ENCODE measurements around a stretch of chr7.

GRCh38 chr7:151147176-151148246 lies 20.0 kb downstream of the GBX1 start:
- PRO-cap, result no peak
CAGE:
- cytosol, long polyA minus RNA, result no peak
- cytosol, long polyA plus RNA, result no peak
- long polyA plus RNA, result no peak
- nucleus, long polyA minus RNA, result no peak
- nucleus, long polyA plus RNA, result no peak

DNA sequence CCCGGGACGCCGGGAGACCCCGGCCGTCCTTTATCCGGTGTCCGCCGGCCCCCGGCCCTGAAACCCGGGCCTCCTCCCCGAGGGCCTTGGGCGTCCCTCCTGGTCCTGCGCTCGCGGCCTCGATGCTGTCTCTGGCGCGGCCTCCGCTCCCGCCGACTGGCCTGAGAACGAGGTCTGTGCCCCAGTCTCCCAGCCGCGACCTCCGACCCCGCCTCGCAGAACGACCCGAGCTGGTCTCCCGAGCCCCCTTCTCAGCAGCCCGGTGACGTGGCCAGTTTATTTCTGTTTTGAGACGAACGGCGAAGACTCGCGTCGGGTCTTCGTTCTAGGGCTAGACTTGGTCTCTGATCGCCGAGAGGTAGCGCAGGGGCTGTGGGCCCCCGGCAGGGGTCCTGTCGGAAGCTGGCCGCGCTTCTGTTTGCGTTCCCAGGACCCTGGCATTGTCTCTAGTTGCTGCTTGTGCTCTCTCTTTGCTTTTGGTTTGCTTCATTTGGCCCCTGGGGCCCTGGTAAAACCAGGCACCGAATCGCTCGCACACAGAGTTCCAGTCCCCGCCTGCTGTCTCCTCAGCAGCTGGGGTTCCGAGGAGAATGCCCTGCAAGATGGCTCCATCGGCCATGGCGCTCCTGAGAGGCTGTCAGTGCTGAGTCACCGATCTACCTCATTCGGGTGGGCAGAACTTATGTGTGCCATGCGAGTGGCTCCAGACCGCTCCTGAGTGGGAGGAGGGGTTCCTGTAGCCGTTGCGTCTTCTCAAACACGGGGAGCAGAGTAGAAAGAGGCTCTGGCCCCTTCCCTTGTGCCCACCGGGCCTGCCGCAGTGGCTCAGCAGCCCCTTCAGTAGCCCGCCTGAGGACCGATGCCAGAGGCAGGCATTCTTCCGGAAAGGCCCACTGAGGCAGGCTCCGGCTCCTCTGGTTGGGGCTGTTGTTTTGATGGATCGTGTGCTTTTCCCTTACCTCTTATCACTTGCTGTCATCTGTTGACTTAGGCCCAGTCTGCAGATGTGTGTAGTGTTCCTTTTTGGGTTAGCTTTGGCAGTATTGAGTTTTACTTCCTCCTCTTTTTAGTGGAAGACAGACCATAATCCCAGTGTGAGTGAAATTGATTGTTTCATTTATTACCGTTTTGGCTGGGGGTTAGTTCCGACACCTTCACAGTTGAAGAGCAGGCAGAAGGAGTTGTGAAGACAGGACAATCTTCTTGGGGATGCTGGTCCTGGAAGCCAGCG lies 775 bp downstream of the CHPF2 start:
- PRO-cap, result bidirectional peak, plus-strand start at position 718 of the sequence, minus-strand start at position 592 of the sequence; unidirectional peak, minus-strand start at position 814 of the sequence
CAGE:
- cytosol, long polyA minus RNA, result no peak
- cytosol, long polyA plus RNA, result no peak
- long polyA plus RNA, result start-site peak on the minus strand centred at position 641 of the sequence, 26 bp wide, 10 and 7 reads in 2 replicates
- nucleus, long polyA minus RNA, result start-site peak on the minus strand centred at position 631 of the sequence, 13 bp wide, 19 reads
- nucleus, long polyA plus RNA, result start-site peak on the minus strand centred at position 632 of the sequence, 10 bp wide, 7 and 10 reads in 2 replicates

DNA sequence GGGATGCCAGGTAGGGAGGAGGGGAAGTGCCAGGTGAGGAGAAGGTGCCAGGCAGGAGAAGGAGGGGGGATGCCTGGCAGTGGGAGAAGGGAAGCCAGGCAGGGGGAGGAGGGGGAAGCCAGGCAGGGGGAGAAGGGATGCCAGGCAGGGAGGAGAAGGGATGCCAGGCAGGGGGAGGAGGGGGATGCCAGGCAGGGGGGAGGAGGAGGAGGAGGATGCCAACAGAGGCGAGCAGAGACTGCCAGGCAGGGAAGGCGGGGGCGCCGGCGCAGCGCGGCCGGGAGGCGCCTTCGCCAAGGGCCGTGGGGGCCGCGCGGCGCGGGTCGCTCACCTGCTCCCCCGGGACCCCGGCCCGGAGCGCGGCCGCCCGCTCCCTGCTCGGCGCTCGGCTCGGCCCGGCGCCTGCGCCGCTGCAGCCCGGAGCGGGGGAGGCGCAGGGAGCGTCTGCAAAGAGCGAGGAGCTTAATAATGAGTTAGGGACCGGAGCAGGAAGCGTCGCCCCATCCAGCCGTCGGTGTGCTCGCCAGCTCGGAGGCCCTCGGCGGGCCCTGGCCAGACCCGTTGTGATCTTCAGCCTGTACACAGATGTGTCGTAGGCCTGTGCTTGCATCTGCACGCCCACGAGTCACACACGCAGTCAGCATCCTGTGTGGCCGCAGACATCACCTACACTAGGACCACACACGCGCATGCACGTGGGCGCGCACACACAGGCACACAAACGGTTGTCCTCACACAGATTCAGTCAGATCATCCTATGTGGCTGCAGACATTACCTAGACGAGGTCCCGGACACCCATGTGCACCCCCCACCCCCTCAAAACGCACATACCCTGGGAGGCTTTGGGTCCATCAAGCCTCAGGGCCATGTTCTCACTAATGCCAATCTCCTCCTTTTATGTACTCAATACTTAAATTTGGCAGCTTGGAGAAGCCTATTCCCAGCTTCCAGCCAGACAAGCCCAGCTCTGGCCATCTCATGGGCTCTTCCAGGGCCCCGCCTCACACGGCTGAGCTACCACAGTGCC lies 28.6 kb upstream of the SMARCD3 start:
- PRO-cap, result unidirectional peak, minus-strand start at position 404 of the sequence
CAGE:
- cytosol, long polyA minus RNA, result no peak
- cytosol, long polyA plus RNA, result no peak
- long polyA plus RNA, result no peak
- nucleus, long polyA minus RNA, result no peak
- nucleus, long polyA plus RNA, result no peak

GRCh38 chr7:151304912-151305278 lies 36.7 kb upstream of the NUB1 start:
- PRO-cap, result no peak
CAGE:
- cytosol, long polyA minus RNA, result no peak
- cytosol, long polyA plus RNA, result no peak
- long polyA plus RNA, result no peak
- nucleus, long polyA minus RNA, result no peak
- nucleus, long polyA plus RNA, result no peak

DNA sequence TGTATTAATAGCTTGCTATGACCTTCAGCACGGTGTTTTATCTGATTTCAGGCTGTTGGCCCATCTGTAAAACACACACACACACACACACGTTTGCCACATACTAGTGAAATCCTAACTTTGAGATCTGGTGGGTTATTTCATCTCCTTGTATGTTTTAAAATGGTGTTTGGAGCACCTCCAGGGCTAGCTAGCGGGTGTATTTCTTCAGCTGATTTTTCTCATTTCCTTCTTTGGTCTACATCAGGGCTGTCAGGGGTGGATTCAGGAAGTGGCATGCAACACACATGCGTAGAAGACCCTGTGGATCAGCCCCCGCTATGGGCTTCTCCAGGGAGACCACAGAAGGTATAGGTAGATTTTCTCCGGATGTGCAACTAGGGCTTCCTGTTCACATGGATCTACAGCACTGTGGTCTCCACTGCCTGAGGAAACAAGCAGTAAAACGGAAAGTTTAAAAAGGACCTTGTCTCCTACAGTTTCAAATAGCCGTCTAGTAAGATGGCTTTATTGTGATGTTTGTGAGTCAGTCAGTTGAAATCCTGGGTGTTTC lies 10.3 kb downstream of the NUB1 start:
- PRO-cap, result no peak
CAGE:
- cytosol, long polyA minus RNA, result no peak
- cytosol, long polyA plus RNA, result no peak
- long polyA plus RNA, result no peak
- nucleus, long polyA minus RNA, result no peak
- nucleus, long polyA plus RNA, result no peak

DNA sequence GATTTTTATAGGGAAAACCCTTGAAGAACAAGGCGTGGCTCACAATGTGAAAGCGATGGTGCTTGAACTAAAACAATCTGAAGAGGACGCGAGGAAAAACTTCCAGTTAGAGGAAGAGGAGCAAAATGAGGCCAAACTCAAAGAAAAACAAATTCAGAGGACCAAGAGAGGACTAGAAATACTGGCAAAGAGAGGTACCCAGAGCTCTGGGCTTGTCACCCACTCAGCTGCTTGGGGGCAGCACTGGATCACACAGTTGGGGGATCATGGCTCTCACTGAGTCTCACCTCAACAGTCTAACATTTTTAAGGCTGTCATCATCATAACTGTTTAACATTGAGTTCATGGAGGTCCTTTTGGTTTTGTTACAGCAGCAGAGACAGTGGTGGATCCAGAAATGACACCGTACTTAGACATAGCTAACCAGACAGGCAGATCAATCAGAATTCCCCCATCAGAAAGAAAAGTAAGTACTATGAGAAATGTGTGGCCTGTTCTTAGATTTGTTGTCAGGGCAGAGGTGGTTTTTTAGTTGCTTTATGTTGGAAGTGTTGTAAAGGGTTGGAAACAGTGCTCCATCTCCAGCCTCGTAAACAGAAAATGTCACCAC lies 14.2 kb downstream of the NUB1 start:
- PRO-cap, result no peak
CAGE:
- cytosol, long polyA minus RNA, result no peak
- cytosol, long polyA plus RNA, result no peak
- long polyA plus RNA, result no peak
- nucleus, long polyA minus RNA, result no peak
- nucleus, long polyA plus RNA, result no peak

DNA sequence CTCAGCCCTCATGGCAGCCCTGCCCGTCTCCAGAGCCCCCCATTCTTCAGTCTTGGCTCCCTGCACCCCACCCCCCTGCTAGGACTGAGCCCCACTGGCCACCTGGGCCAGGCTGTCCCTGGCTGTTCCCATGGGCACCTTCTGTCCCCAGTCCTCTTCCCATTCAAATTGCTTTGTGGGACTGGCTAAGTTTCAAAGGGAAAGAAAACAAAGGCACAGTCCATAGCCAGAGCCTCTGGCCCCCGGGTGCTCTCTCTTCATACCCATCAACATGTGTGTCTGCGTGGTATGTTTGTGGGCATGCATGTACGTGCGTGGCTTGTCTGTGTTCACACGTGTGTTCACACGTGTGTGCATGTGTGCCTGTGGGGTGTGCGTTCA lies 17.0 kb downstream of the WDR86 start:
- PRO-cap, result no peak
CAGE:
- cytosol, long polyA minus RNA, result no peak
- cytosol, long polyA plus RNA, result no peak
- long polyA plus RNA, result no peak
- nucleus, long polyA minus RNA, result no peak
- nucleus, long polyA plus RNA, result no peak

- PRO-cap, result unidirectional peak, minus-strand start at chr7:151448795
CAGE:
- cytosol, long polyA minus RNA, result no peak
- cytosol, long polyA plus RNA, result no peak
- long polyA plus RNA, result no peak
- nucleus, long polyA minus RNA, result no peak
- nucleus, long polyA plus RNA, result no peak
Observed at GRCh38 chr7:151448120-151448924, 8.4 kb upstream of the CRYGN start.

- PRO-cap, result no peak
CAGE:
- cytosol, long polyA minus RNA, result no peak
- cytosol, long polyA plus RNA, result no peak
- long polyA plus RNA, result no peak
- nucleus, long polyA minus RNA, result no peak
- nucleus, long polyA plus RNA, result no peak
Observed at GRCh38 chr7:151494470-151494925, 25.2 kb downstream of the RHEB start.

- PRO-cap, result no peak
CAGE:
- cytosol, long polyA minus RNA, result no peak
- cytosol, long polyA plus RNA, result no peak
- long polyA plus RNA, result no peak
- nucleus, long polyA minus RNA, result no peak
- nucleus, long polyA plus RNA, result no peak
Observed at GRCh38 chr7:151517593-151517999, 2.1 kb downstream of the RHEB start.

GRCh38 chr7:151518000-151518731 lies 1.5 kb downstream of the RHEB start:
- PRO-cap, result unidirectional peak, plus-strand start at chr7:151518314
CAGE:
- cytosol, long polyA minus RNA, result no peak
- cytosol, long polyA plus RNA, result no peak
- long polyA plus RNA, result no peak
- nucleus, long polyA minus RNA, result no peak
- nucleus, long polyA plus RNA, result no peak

DNA sequence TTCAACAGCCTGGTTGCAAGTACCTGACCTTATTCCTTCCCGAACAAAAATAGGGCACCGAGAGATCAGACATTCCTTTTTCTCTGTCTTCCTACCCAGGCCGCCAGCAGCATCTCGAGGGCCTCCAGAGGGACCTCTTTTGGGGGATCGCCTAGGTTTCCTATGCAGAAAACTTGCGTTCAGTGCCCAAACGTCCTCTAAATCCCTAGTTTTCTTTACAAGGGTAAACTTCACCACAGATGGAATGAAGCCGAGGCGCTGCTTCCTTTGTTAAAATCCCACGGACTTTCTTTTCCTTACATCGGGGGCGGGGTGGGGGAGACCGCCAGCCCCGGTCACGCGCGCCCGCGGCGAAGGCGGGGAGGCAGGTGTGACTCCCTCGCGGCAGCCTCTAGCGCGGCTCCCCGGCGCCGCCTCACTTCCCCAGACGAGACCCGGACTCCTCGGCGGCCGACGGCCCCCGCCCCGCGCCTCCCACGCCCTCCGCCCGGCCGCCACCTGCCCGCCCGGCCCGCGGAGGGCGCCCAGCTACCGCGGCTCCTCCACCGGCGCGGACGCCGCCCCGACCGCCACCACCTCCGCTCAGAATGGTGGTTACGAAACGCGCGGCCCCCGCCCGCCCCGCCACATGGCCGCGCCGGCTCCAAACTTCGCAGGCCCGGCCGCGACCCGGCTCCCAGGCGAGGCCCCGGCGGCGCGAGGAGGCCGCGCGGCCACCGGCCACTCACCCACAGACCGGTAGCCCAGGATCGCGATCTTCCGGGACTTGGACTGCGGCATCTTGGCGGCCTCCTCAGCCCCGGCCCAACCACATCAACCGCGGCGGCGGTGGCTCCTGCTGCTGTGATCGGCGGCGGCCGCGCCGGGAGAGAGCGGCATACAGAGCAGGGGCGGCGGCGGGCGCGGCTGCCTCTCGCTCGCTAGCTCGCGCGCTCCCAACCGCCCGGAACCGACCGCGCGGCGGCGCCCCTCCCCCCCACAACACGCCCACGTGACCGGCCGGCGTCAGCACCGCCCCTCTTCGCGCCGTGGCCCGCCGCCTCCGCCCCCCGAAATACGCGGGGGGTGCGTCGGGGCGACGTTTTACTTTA lies 618 bp downstream of the RHEB start:
- PRO-cap, result bidirectional peak, plus-strand start at position 426 of the sequence, minus-strand start at position 589 of the sequence; unidirectional peak, minus-strand start at position 845 of the sequence; unidirectional peak, minus-strand start at position 983 of the sequence
CAGE:
- cytosol, long polyA minus RNA, result no peak
- cytosol, long polyA plus RNA, result no peak
- long polyA plus RNA, result no peak
- nucleus, long polyA minus RNA, result no peak
- nucleus, long polyA plus RNA, result no peak

- PRO-cap, result no peak
CAGE:
- cytosol, long polyA minus RNA, result no peak
- cytosol, long polyA plus RNA, result no peak
- long polyA plus RNA, result no peak
- nucleus, long polyA minus RNA, result no peak
- nucleus, long polyA plus RNA, result no peak
Observed at GRCh38 chr7:151560199-151560669, 40.5 kb upstream of the RHEB start.

GRCh38 chr7:151603268-151603794 lies 83.6 kb upstream of the RHEB start:
- PRO-cap, result no peak
CAGE:
- cytosol, long polyA minus RNA, result no peak
- cytosol, long polyA plus RNA, result no peak
- long polyA plus RNA, result no peak
- nucleus, long polyA minus RNA, result no peak
- nucleus, long polyA plus RNA, result no peak

- PRO-cap, result bidirectional peak, plus-strand start at chr7:151632428, minus-strand start at chr7:151632205
CAGE:
- cytosol, long polyA minus RNA, result no peak
- cytosol, long polyA plus RNA, result start-site peak on the minus strand at chr7:151632091-151632102, 22 and 24 reads in 2 replicates; start-site peak on the minus strand at chr7:151632170-151632228, 161 and 206 reads in 2 replicates
- long polyA plus RNA, result start-site peak on the minus strand at chr7:151632088-151632261, 585 and 275 reads in 2 replicates
- nucleus, long polyA minus RNA, result no peak
- nucleus, long polyA plus RNA, result start-site peak on the minus strand at chr7:151632085-151632100, 28 and 29 reads in 2 replicates; start-site peak on the minus strand at chr7:151632170-151632247, 140 and 176 reads in 2 replicates
Observed at GRCh38 chr7:151632054-151632689, 112.5 kb upstream of the RHEB start.

GRCh38 chr7:151669110-151670119 lies 149.7 kb upstream of the RHEB start:
- PRO-cap, result no peak
CAGE:
- cytosol, long polyA minus RNA, result no peak
- cytosol, long polyA plus RNA, result no peak
- long polyA plus RNA, result no peak
- nucleus, long polyA minus RNA, result no peak
- nucleus, long polyA plus RNA, result no peak

GRCh38 chr7:151696688-151697322 lies 177.1 kb upstream of the RHEB start:
- PRO-cap, result no peak
CAGE:
- cytosol, long polyA minus RNA, result no peak
- cytosol, long polyA plus RNA, result no peak
- long polyA plus RNA, result no peak
- nucleus, long polyA minus RNA, result no peak
- nucleus, long polyA plus RNA, result no peak

DNA sequence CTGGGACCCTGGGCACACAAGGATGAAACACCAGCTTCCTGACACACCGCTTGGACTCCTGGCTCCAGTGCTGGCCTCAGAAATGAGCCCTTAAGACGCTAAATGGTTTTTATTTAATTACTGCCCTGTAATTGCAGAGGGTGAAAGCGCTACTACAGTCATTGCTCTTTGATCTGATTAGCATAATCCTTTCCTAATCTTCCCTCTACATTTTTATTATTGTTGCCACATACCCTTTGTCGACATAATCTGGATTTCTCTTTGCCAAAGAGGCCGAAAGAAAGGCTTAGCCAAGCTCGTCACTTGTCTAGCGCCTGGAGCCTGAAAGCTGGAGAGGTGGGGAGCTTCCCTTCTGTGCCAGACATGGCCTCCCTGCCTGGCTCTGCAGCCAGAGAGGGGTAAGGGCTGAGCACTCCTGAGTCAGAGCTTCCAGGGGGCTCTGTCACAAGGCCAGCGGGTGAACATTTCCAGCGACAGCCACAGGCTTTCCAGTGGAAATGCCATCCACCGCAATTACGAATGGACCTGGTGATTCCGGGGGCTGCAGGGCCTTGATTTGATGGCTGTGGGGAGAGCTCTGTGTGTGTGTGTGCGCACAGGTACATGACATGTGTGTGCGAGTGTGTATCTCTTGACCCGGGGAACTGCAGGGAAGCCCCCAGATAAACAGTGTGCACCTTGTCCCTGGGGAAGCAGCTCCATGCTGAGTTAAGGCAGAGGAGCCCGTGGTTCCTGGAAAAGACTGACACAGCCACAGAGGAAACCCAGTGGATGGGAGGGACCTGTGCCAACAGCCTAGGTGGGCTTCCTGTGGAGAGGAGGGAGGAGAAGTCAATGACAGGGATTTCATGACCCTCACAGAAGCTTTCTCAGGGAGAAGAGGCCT lies 145.7 kb downstream of the PRKAG2 start:
- PRO-cap, result no peak
CAGE:
- cytosol, long polyA minus RNA, result no peak
- cytosol, long polyA plus RNA, result no peak
- long polyA plus RNA, result no peak
- nucleus, long polyA minus RNA, result no peak
- nucleus, long polyA plus RNA, result no peak

DNA sequence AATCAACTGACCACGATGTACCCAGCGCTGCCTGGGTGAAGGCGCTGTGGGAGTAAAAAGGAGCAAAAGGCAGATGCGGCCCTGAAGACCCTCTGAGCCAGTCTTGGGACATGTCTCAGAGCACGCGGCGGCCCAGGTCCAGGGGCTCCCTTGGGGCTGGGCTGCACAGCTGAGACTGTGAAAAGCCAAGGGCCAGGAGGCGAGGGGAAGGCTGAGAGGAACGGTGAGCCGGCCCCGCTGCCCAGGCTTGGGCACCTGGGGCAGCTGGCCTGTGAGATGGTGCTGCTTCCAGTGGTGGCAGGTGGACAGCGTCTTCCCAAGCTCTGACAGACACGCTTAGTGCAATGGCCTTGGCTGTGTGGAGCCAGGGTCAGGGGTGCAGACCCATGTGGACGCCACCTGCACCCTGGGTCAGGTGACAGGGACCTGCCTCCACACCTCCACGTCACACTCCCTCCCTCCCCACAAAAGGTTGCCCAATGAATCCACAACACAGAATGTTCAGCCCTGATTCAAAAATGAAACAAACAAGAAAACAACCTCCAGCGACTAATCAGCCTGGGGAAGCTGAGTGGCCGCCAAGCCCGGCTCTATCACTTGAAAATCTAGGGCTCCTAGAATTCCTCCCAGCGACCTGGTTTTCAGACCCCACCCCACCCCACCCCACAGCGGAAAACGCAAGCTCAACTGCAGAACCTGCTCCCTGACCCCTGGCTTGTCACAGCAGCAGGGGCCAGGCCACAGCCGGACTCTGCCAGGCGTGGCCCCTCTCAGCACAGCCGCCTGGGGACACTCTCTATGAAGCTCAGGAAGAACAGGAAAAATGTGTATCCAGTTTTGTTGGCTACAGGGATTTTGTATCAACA lies 54.3 kb downstream of the PRKAG2 start:
- PRO-cap, result no peak
CAGE:
- cytosol, long polyA minus RNA, result no peak
- cytosol, long polyA plus RNA, result no peak
- long polyA plus RNA, result no peak
- nucleus, long polyA minus RNA, result no peak
- nucleus, long polyA plus RNA, result no peak

GRCh38 chr7:151827896-151828555 lies 48.9 kb downstream of the PRKAG2 start:
- PRO-cap, result no peak
CAGE:
- cytosol, long polyA minus RNA, result no peak
- cytosol, long polyA plus RNA, result no peak
- long polyA plus RNA, result no peak
- nucleus, long polyA minus RNA, result no peak
- nucleus, long polyA plus RNA, result no peak